HT1080 (cell line): ENCODE measurements around a stretch of chr2.

GRCh38 chr2:150475948-150476541, 11.4 kb downstream of the RND3 start:
RAMPAGE:
- cytosol, long total RNA: no peak
- long total RNA: no peak
- nucleus, long total RNA: no peak

DNA sequence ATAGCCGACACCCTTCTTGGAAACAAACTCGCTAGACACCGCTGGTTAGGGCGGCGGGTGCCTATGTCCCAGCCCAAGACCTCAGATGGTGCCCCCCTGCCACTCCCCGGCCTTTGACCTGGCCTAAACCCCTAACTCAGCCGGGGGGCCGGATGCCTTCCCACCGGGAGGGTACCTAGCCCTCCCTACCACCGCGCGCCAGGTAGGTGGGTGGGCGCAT, 1.9 kb downstream of the RND3 start:
RAMPAGE:
- cytosol, long total RNA: no peak
- long total RNA: no peak
- nucleus, long total RNA: no peak

RAMPAGE:
- cytosol, long total RNA: no peak
- long total RNA: no peak
- nucleus, long total RNA: no peak
Observed at GRCh38 chr2:150495905-150496617, 8.6 kb upstream of the RND3 start.

DNA sequence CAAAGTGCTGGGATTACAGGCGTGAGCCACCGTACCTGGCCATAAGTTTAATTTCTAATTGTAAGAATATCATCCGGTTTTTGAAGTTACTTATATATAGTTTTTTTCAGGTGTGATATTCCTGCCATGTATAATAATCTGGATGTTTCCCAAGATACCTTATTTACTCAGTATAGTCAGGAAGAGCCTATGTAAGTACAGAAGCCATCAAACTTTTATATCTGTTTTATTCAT, 52.3 kb downstream of the RIF1 start:
RAMPAGE:
- cytosol, long total RNA: no peak
- long total RNA: no peak
- nucleus, long total RNA: no peak

RAMPAGE:
- cytosol, long total RNA: no peak
- long total RNA: no peak
- nucleus, long total RNA: no peak
Observed at GRCh38 chr2:151826488-151827306, 1.5 kb downstream of the ARL5A start.

RAMPAGE:
- cytosol, long total RNA: no peak
- long total RNA: no peak
- nucleus, long total RNA: no peak
Observed at GRCh38 chr2:151927844-151928189, 99.6 kb upstream of the ARL5A start.

DNA sequence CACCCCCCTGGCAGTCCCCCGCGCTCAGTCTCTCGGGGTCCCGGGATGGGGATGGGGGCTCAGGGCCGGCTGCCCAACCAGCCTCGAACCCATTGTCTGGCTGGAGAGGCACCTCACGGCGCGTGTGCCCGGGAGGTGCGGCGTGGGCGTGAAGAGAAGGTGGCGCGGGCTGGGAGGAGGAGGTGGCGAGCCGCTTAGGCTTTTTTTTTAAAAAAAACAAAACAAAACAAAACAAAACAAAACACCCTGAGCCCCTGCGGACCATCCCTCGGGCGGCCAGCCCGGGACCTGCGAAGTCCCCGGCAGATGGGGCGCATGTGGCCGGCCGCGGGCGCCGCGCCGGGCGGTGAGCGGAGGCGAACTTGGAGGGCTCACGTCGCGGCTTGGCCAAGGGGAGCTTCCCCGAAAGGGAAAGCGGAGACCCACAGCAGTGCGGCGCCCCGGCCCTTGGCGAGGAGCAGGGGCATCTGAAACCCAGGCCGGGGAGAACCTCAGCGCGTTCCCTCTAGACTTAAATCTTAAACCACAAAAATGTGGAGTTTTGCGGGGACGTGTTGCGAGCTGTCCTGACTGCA, 993 bp downstream of the FMNL2 start:
RAMPAGE:
- cytosol, long total RNA: no peak
- long total RNA: no peak
- nucleus, long total RNA: no peak

RAMPAGE:
- cytosol, long total RNA: no peak
- long total RNA: no peak
- nucleus, long total RNA: no peak
Observed at GRCh38 chr2:152342616-152343026, 7.6 kb downstream of the FMNL2 start.

GRCh38 chr2:152433152-152433889, 98.3 kb downstream of the FMNL2 start:
RAMPAGE:
- cytosol, long total RNA: no peak
- long total RNA: no peak
- nucleus, long total RNA: no peak

RAMPAGE:
- cytosol, long total RNA: no peak
- long total RNA: no peak
- nucleus, long total RNA: no peak
Observed at GRCh38 chr2:152443575-152444383, 108.8 kb downstream of the FMNL2 start.

GRCh38 chr2:152505405-152506079, 170.6 kb downstream of the FMNL2 start:
RAMPAGE:
- cytosol, long total RNA: no peak
- long total RNA: no peak
- nucleus, long total RNA: no peak

RAMPAGE:
- cytosol, long total RNA: no peak
- long total RNA: no peak
- nucleus, long total RNA: no peak
Observed at GRCh38 chr2:152626177-152626765, 91.0 kb downstream of the PRPF40A start.

DNA sequence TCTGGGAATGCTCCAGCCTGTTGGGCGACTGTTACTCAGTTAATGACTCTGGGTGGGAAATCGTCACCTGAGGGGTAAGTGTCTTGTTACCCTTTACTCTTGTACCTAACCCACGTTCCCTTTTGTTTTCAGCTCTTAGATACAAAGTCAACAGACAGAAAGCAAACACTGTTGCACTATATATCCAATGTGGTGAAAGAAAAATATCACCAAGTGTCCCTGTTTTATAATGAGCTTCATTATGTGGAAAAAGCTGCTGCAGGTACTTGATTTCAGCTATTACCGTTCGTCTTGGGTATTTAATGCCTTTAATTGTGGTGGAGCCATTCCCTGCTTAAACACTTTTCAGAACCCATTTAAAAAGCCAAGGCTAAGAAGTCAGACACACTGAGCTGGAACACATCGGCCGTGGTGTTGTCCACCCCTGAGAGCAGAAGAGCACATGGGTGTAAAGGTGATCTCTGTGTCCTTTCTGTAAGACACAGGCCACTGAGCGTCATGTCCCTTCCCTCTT, 85.3 kb downstream of the PRPF40A start:
RAMPAGE:
- cytosol, long total RNA: no peak
- long total RNA: no peak
- nucleus, long total RNA: no peak

DNA sequence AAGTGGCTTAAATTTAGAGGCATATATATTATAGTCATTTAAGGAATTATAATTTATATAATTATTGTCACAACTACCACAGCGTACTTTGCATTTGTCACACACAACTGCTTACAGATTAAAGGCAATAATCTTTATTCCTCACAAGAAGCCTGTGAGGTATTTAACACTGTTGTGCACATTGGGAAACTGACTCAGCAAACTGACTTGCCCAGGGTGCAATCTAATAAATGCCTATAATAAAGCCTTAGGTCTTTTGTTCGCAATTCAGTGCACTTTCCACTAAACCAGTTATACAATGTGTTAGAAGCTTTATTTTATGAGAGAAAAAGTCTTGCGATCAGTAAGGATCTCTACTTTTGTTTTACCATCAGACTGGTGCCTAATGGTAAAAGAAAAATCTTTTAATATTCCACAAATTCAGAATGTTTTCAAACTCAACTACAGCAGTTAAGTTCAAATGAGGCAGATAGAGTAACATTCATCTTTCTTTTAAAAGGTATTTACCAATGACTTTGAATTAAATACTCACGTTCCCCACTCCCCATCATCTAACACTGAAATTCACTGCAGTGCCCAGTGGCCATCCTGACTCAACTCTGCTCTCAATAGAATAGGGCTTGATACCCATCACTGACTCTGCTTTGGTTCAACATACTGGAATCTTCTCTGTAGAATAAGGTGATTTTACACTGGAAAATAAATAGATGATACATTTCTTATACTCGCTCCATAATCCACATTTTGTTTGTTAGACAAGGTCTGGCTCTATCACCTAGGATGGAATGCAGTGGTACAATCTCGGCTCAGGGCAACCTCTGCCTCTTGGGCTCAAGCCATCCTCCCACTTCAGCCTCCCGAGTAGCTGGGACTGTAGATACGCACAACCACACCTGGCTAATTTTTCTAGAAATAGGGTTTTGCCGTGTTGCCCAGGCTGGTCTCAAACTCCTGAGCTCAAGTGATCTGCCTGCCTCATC, 66.6 kb downstream of the PRPF40A start:
RAMPAGE:
- cytosol, long total RNA: no peak
- long total RNA: no peak
- nucleus, long total RNA: no peak

GRCh38 chr2:153686039-153686355, 185.7 kb upstream of the GALNT13 start:
RAMPAGE:
- cytosol, long total RNA: no peak
- long total RNA: no peak
- nucleus, long total RNA: no peak

RAMPAGE:
- cytosol, long total RNA: no peak
- long total RNA: no peak
- nucleus, long total RNA: no peak
Observed at GRCh38 chr2:155582115-155582437, 750.4 kb downstream of the NR4A2 start.

RAMPAGE:
- cytosol, long total RNA: no peak
- long total RNA: no peak
- nucleus, long total RNA: no peak
Observed at GRCh38 chr2:156320464-156321112, 11.9 kb downstream of the NR4A2 start.

DNA sequence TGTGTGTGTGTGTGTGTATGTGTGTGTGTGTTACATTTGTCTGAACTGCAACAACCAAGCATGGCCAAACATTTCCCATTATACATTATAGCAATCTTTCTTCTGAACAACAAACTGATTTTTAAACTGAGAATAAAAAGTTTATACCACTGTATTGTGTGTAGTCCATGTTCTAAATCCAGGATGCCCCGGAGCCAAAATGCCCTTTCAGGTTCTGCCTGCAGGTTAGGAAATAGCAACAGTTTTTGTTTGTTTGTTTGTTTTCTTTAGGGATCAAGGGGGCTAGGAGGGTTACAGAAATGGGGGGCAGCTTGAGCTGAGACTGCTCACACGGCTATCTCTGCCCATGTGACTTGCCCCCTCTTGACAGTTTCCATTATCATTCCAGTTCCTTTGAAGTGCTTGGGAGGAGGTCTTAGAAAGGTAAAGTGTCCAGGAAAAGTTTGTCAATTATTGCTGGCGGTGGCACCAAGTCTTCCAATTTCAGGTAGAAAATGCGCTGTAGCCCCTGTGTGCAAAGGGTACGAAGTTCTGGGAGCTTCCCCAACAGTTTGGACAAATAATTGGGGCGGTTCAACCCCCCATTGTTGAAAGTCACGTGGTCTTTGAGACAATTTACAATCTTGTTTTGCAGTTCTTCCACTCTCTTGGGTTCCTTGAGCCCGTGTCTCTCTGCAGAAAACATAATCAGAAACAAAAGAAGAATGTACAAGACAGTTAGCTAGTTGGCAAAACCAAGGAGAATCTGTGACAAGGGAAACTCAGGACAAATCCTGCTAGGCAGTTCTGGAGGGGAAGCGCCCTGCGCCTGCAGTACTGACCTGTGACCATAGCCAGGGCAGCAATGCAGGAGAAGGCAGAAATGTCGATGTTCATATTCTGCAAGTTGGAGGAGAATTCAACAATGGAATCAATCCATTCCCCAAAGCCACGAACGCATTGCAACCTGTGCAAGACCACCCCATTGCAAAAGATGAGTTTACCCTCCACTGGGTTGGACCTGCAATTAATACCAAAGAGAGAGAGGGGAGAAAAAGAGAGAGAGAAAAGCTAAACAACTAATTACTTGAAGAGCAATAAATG, 6.9 kb downstream of the NR4A2 start:
RAMPAGE:
- cytosol, long total RNA: no peak
- long total RNA: no peak
- nucleus, long total RNA: no peak

DNA sequence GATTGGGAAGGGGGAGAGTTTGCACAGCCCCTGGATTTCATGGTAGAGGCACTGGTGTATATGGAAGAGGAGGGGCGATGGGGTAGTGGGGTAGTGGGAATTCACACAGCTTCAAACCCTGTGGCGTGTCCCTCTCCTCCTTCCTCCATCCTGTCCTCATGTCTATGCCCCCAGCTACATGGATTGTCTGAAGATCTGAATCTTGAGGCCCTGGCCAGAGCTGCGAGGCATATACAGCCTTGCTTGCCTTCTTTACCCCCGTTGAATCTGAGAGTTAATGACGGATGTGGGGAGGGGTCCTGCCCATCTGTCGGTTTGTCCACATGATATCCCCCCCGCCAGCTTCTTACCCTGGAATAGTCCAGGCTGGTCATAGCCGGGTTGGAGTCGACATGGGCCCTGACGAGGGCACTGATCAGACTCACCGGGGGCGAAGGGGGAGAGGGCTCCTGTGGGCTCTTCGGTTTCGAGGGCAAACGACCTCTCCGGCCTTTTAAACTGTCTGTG, 5.0 kb downstream of the NR4A2 start:
RAMPAGE:
- cytosol, long total RNA: no peak
- long total RNA: no peak
- nucleus, long total RNA: no peak

DNA sequence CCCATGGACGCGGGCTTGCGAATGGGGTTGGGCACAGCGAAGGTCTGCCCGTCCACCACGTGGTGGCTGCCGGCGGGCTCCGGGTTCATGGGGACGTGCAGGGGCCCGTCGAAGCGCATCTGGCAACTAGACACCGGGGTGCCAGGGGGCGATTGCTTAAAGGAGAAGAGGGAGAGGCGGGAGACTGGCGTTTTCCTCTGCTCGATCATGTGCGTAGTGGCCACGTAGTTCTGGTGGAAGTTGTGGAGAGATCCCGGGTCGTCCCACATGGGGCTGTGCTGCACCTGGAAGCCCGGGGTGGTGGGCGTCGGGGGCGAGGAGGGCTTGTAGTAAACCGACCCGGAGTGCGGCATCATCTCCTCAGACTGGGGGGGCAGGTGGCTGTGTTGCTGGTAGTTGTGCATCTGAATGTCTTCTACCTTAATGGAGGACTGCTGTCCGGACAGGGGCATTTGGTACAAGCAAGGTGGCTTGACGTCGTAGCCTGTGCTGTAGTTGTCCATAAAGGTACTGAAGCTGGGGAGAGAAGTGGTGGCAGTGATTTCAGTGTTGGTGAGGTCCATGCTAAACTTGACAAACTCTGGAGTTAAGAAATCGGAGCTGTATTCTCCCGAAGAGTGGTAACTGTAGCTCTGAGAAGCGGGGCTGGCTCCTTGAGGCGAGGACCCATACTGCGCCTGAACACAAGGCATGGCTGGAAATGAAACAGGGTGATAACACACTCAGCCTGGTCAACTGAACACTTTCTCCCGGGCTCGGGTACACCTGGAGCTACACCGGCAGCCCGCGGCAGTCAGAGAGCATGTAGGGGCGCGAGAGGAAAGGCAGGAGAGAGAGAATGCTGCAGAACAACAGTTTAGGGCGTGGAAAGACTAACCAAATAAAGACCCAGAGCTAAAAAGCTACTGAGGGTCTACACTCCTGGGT, 2.8 kb downstream of the NR4A2 start:
RAMPAGE:
- cytosol, long total RNA: no peak
- long total RNA: no peak
- nucleus, long total RNA: no peak